Ureter (tissue), 1 donor: ENCODE measurements around the gene LSM11.

DNA sequence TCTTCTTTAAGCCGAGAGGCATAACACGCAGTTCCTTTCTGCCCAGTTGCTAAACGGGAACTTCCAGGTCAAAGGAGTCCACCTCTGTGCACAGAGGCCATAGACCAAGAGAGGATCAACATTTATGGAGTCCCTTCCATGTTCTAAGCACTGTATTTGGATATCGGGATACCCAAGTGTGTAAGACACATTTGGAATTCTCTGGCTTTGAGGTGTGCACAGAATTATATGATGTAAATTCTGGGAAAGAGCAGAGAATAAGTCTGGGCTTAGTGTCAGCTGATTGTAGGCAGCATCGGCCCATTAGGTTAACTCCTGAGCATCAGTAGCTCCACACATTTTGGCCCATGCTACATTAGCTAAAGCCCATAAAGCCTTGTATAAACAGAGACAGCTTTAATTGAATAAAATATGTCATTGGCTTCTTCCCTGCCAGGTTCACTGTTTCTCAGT lies 209.0 kb downstream of the KIF4B start:
- PRO-cap = no peak

DNA sequence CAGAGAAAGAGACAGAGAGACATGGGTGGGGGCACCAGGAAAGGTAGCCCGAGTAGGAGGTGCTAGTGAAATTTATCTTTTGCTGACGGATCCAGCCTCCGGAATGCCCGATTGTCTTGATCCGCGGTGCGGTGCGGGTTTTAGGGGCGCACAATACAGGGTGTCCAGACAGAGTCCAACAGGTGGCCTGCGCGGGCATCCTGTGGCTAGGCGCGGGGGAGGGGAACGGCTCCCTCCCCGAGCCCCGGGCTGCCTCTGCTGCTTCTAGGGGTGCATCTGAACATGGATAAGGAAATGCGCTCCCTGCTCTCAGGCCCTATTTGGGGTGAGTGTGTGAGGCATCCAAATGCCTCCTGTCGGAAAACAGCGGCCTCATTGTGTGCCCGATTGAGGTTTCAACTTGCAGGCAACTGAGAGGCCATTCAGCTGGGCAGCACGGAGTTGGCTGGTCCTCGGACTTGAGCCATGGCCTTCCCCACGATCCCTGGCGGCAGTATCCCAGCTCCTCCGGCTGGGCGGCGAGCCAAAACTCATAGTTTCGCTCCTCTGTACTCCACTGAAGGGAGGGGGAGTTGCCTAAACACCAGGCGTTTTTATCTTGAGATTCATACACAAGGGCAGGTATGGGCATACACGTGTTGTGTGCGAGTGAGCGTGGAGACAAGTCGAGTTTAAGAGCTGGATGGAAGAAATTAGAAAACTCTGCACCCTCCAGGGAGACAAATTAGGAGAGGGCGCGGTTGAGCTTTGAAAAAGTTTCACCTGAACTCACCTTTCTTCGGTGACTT lies 597.3 kb upstream of the SGCD start:
- PRO-cap = no peak

DNA sequence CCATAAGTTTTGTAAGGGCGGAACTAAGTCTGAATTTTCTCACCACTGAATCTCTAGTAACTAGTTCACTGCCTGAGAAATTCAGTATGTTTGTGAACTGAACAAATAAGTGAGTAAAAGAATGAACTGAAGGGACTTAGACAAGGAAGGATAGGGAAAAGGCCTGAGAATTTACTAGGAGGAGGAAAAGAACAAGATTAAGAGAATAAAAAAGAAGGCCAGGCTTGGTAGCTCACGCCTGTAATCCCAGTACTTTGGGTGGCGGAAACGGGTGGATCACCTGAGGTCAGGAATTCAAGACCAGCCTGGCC lies 122.3 kb downstream of the SGCD start:
- PRO-cap = no peak

GRCh38 chr5:156479671-156480233 lies 152.8 kb downstream of the SGCD start:
- PRO-cap = no peak

- PRO-cap = no peak
Measured at GRCh38 chr5:156678569-156678985, 171.5 kb upstream of the PPP1R2B start.

- PRO-cap = no peak
Measured at GRCh38 chr5:157108369-157108859, 430 bp downstream of the HAVCR2 start.

DNA sequence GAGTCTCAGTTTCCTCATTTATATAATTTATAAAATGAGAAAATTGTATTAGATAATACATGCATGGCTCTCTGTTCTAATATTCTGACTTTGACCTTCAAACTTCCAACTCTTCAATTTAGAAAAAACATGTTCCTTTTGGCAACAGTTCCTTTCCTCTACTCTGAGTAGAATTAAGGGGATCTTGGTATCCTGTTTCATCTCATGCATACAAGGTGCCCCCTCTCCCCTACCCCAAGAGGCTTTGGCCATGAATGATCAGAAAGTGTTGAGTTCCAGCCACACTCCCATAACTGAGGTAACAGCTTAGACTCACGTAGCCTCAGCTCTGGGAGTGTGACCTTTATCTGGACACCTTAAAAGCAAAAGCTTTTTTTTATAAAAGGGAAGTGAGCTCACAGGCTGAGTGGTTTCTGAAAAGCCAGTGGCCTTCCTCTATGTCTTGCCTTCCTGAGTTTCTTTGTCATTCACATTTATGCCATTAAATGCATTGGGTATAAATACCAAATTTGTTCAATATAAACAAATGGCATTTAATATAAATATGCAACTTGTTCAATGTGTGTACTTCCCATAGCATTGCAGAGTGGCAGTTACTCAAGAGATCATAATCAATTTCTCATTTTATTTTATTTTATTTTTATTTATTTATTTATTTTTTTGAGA lies 918 bp upstream of the HAVCR2 start:
- PRO-cap = no peak

DNA sequence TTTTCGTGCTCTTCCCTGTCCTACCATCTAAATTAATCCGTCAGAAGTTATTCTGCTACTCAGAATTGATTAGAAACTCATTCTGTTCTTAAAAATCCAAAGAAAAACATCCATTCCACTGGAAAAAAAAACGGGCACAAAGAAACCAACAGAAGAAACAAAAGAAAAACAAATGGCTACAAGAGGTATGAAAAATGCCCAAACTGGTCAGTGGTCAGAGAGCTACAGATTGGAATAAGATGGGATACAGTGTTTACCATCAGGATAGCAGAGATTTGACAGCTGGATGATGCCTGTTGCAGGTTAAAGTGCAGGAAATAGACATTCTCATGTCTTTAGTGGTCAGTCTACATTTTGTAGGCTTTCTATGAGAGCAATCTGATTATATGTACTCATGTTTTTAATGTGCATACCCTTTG lies 30.3 kb downstream of the FNDC9 start:
- PRO-cap = no peak

DNA sequence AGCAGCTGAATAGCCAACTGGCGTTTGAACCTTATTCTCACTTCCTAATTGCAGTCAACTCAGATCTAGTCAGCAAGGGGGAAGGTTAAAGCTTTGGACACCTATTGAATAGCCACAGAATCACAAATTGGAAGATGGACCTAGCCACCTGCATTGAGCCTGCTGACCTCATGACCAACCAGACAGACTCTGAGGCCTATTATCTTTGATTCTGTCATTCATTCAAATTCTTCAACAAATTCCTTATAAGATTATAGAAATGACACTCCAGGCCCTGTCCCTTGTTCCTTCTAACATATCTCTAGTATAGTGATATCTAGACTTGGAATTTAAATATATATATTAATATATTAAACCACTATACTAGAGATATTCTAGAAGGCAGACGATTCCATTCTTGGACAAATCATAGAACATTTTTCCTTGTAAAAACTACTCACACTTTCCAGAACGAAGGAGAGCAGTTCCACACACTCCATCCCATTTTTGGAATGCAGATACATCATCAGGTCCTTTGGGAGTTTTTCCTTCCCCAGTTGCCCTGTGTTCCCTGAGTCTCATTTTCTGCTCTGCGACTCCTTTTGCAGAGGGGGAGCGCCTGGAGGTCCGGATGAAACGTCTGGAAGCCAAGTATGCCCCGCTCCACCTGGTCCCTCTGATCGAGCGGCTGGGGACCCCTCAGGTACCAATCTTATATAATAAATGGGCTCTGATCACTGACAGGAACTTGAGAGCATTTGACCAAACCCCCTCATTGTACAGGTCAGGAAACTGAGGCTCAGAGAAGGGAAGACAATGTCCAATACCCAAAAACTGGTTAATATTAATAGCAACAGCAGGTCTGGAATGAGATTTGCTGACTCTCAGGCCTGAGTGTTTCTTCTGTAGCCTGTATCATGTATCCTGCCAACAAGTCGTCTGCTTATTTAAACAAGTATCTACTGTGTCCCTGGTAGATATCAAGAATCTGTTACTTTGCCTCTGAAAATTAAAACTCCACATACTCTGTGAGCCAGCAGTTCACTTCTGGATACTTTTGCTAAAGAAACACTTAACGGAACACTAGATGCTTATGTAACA lies 37.5 kb upstream of the FNDC9 start:
- PRO-cap = no peak

DNA sequence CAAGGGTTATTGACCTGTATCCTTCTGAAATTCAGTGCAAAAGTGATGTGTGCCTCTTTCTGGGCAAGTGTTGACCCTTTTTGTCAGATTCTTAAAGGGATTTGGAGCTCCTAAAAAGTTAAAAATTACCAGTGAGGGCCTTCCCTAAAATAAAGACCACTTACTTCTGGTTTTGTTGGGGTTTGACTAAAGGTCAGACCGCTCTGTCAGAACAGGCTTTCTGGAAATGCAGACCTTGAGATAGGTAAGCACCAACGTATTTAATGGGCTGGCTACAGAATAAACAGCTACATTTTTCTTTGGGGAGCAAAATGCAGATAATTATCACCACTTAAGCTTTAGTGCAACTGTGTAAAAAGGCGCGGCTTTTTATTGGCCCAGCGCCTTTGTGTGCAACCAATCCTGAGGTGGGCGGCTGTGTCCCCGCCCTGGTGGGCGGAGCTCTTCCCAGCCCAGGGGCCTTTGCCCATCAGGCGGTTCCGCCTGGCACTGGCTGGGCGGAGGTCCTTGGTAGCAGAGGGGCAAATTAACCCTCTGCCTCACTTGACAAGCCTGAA lies 13.0 kb upstream of the NIPAL4 start:
- PRO-cap = unidirectional peak, plus-strand start at position 489 of the sequence

DNA sequence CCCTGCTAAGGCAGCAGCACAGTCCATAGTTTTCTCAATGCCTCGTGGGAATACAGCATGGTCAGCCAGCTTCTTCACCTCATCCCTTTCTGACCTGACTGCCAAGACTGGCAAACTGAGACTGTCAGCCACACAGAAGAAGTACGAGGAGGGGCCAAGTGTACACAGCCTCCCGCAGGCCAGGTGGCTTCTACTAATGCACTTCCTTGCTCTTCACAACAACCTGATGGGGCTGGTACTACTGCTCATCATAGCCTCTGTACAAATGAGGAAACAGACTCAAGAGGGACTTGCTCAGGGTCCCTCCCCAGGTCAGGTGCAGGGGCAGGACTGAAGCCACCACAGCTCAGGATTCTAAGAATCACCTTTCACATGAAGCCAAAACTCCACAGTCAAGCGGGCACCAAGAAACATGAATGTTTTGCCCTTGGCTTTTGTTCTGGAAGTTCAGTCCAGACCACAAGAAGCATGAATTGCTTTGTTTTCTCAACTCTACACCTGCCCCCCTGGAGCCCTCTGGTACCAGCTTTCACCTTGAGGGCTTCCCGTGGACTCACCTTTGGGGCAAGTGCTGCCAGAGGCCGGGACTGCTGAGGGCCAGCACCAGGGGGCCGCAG lies 21.3 kb downstream of the NIPAL4 start:
- PRO-cap = no peak

- PRO-cap = no peak
Measured at GRCh38 chr5:157537762-157538066, 37.9 kb downstream of the ADAM19 start.

DNA sequence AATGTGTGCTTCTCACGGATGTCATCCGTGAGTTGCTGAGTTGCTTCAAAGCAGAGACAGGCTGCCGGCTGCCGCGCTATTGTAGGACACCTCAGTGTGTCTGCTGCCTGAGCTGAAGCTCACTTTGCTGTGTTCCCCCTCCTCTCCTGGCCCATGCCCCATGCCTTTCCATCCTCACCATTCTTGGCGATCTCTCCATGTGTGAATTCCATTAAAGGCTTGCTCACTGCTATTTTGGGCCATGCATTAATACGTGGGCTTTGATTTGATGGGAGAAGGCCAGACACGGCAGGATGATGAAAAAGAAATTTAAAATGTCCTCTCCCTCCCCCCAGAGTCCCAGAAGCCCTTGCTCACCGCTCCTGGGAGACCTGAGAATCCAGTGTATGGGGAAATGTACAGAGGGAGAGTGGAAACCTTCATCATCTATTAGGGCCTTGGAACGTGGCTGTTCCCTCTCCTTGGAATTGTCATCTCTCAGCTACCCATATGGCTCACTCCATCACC lies 14.4 kb downstream of the ADAM19 start:
- PRO-cap = no peak

DNA sequence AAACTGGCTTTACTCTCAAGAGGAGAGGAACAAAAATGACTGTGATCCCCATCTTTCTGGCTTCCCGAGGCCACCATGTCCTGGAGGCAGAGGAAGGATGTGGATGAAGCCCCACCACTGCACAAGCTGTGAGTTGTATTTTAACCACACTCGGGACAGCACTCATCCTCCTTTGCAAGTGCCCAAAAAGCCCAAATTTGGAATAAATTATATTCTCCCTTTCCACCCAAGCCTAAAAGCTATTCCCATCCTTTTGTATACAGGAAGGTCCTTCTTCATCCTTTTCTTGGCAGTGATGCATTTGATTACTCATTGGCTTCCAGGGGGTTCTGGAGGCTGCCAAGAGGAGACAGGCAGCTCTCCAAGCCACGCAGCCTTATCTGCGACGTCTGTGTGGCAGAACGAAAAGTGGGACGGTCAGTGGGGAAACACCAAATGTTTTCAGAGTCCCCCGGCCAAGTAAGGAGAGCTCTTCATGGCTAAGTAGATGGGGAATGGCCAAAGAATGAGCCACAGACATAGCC lies 12.3 kb downstream of the ADAM19 start:
- PRO-cap = no peak

DNA sequence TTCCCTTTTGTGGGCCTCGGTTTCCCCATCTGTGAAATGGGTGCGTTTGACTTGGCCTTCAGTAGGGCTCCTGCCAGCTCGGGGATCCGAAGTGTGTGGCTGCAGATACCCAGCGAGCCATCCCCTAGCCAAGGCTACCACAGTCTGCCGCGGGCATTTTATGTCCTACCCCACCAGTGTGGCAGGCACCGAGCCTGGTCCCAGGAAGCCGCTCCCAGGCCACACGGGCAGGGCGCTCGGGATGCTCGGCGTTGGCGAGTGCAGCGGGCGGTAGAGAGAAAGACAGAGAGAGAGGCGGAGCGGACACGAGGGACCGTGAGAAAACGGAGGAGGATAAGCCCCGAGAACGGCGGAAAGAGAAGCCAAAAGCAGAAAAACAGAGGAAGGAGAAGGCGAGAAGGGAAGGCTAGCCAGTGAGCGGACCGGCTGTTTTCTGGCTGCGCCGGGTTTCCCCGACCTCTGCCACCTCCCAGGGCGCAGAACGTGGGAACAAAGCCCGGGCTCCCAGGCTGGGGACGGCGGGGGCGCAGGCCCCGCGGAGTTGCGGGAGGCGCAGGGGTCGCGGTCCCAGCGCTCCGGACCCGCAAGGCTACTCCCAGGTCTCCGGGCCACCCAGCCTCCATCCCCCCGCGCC lies 500 bp downstream of the ADAM19 start:
- PRO-cap = no peak

- PRO-cap = no peak
Measured at GRCh38 chr5:157689824-157691040, 18.9 kb downstream of the C5orf52 start.

- PRO-cap = unidirectional peak, plus-strand start at chr5:157743751
Measured at GRCh38 chr5:157743287-157744519, at the start of gene LSM11. TSS of gene LSM11 (plus strand) at chr5:157743712.

DNA sequence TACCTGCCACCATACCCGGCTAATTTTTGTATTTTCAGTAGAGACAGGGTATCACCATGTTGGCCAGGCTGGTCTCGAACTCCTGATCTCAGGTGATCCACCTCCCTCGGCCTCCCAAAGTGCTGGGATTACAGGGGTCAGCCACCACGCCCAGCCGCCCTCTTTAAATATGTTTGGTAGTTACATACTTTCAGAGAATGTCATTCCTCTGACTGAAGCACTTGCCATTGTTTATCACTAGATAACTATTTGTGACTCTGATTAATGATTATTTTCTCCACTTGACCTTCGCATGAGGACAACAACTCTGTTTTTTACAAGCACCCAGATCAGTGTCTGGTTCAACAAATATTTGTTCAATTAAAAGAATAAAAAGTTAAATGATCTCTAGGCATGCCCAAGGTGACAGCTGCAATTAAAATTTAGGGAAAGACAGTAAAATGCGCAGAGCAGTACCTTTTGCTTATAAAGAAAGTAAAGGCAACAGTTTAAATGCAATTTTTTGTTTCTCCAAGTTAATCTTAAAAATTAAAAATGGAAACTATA lies 56.2 kb downstream of the CLINT1 start:
- PRO-cap = no peak

DNA sequence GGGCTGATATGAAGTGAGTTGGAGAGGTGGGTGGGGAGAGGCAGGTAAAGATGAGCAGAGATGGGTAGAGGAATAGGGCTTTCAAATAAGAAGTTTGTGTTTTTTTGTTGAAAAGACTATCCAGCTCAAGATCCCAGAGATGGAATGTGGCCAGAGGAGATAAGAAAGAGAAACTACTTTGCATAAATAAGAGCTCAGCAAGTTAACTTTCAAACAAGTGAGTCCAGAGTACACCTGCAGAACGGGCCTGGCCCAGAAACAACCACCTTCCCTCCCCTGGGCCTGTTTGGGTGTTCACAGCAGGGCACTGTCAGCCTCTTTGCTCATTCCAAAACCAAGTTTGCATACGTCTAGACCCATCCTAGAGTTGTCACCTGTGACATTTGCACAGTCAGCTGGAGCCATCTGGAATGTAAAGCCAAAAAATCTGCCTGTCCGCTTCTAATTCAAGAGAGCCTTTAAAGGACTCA lies 2.3 kb upstream of the CLINT1 start:
- PRO-cap = no peak

DNA sequence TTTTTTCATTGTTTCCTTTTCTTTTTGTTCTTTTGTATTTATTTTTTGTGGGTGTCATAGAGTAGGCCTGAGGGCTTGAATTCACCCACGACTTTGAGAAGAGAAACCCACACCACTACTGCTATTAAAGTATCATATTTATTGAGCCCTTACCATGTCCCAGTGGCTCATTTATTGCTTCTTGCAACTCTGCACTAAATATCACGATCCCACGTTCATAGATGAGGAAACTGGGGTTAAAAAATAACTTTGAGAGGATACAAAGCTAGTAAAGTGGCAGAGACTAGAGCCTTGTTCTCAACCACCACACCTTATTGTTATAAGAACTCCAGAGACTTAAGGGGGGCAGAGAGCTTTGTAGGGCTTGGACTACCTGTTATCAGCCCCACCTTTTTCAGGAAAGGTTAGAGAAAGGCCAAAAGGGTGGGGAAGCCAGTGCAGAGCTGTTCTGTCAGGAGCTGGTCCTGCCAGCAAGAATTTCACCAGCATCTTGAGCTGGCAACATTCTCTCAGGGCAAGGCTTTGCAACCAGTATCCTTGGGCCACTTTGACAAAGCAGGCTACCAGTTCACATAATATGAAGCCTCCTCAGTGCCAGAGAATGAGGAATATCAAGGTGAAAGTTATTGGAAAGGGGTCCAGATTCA lies 65.9 kb upstream of the CLINT1 start:
- PRO-cap = no peak